Skin of body (tissue), 2 donors: ENCODE measurements around a stretch of chr1.

DNA sequence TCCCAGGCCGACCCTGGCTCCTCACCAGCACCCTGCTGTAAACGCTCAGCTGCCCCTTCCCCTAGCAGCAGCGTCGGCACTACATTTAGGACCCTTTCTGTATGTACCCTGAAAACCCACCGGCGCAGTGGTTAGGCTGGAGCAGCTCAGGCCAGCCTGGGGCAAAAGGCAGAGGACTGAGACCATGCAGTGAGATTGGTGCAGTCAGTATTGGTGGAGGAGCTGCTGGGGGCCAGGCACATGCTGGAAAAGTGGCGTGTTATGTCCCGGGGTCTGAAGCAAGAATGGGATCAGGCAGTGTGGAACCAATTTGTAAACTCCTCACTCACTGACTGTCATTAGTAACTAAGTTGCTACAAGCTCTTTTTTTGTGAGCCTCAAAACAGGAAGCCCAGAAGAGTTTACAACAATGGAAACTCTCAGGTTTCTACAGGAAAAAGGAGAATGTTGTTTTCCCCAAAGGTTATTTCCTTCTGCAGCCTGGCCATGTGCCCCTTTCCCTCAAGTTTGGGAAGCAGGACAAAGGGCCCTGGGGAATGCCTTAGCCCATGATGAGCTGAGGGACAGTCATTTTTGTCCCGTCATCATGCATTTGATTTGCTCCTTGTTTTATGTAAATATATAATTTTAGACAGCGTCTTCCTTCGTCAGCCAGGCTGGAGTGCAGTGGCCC lies 395.8 kb downstream of the KIF26B start:
- RAMPAGE, long total RNA: no peak

DNA sequence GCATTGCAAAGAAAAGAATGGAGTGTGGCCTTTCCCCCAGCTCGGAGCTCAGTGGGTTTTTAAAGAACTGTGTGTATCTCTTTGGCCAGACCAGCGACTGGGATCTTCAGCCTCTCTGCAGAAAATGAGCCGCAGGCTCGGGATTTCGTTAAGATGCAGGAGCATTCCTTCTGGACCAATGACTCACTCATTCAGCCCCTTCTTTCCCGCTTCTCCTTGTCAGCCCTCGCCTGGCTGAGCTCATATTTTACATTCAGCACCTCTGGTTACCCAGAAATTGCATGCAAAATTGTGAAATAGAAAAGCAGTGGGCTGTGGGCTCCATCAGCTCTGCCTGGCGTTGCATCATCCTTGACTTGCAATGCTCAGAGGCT lies 444.5 kb downstream of the KIF26B start:
- RAMPAGE, long total RNA: no peak

DNA sequence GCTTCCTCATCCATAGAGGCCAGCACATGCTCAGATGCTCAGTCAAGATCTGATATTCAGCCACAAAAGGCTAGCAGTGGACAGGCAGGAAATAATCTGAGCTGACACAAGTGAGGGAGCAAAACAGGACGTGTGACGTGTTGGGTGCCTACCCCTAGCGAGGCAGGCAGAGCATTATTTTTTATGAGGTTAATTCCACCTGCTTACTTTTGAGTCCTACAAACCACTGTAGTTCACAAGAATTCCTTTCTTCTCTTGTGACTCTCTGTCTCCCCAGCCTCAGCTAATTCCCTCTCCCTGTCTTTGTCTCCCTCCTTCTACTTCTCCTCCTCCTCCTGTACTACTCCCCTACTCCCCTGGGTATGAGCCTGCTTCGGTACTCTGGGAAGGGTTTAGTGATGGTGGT lies 550.7 kb downstream of the SMYD3 start:
- RAMPAGE, long total RNA: no peak

GRCh38 chr1:246064190-246065268 lies 442.6 kb downstream of the SMYD3 start:
- RAMPAGE, long total RNA: no peak

GRCh38 chr1:246102133-246102891 lies 404.8 kb downstream of the SMYD3 start:
- RAMPAGE, long total RNA: no peak

- RAMPAGE, long total RNA: no peak
Observed at GRCh38 chr1:246142054-246142937, 364.8 kb downstream of the SMYD3 start.

- RAMPAGE, long total RNA: no peak
Observed at GRCh38 chr1:246193438-246194028, 313.5 kb downstream of the SMYD3 start.

- RAMPAGE, long total RNA: no peak
Observed at GRCh38 chr1:246324632-246325307, 182.3 kb downstream of the SMYD3 start.

DNA sequence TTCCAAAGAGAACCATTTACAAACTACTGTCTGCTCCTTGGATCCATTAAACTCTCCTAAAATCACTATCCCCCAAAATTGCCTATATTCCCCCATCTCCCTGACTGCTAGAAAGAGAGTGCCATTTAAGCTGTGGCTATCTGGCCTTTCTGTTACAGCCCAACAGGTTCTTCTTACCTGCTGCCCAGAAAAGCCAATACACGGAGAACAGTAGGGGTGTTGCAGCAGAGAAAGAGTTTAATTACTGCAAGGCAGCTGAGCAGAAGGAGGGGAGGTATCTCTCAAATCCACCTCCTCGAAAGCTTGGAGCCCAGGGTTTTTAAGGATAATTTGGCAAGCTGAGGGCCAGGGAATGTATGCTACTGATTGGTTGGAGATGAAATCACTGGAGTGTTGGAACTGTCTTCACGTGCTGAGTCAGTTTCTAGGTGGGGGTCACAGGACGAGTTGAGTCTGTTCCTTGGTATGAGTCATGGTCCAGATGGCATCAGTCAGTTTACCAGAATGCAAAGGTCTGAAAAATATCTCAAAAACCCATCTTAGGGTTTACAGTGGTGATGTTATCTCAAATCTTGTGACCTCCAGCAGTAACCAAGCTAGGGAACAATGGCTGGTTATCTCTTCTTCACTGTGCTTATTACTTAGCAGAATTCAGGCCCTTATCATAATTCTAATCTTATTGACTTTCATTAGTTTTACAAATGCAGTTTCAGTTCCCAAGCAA lies 89.8 kb downstream of the SMYD3 start:
- RAMPAGE, long total RNA: no peak

GRCh38 chr1:246565757-246566091 lies 337 bp downstream of the TFB2M start:
- RAMPAGE, long total RNA: no peak

DNA sequence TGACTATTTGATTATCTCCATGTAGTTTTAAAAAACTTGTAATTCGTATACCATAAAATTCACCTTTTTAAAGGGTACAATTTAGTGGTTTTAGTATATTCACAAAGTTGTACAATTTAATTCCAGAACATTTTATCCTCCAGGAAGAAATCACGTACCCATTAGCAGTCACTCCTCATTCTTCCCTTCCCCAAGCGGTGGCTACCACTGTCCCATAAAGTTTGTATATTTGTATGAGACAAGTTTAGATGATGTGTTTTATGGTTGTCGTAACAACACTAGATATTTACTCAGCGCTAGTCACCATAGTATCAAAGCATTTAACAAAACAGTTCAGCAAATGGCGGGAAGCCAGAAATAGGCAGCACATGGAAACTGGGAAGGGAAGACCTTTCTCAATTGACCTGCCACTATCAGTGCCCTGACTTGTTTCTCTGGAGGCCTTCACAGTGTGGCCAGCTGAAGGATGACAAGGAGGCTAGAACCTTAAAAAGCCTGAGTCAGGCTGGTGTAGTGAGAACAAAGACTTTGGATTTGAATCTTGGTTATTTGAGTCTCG lies 31.0 kb downstream of the CNST start:
- RAMPAGE, long total RNA: no peak

DNA sequence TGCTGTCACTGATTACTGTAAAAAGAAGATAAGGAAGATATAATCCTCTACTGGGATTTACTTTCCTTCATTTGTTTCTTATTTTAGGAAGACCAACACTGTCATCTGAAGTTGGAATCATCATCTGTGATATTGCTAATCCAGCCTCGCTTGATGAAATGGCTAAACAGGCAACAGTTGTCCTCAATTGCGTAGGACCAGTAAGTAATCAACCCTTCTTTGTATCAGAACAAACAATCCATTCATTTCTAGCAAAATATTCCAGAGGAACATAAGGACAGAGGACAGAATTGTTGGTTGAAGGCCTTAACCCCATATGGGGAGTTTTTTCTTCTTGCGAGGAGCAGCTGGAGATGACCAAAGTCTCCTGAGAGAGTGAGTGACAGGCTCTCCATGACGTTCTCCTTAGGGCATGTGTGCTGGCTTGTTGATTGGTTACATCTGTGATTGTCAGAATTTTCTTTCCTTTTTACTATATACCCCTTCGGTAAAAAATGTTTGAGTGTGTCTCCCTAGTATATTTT lies 2.7 kb downstream of the SCCPDH start:
- RAMPAGE, long total RNA: no peak

DNA sequence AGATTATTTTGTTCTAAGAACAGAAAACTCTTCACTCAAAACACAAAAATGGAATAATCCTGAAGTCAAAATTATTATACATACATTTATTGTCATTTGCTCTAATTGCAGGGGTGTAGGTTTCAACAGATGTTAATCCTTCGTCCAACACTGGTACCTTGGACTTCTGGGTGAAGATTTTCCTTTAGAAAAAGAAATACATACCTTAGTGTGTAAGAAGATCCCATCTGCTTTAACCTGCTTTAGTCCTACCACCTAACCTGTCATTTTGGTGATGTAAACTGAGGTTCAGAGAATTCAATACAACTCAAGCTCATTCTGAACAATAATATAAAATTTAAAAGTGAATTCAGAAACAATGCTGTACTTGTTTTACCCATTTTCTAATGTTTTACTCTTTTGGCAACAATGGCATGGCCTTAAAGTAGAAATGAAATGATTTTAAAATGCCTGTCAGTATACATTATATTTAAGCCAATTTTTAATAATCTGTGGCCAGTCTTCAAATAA lies 76.0 kb downstream of the AHCTF1 start:
- RAMPAGE, long total RNA: no peak

DNA sequence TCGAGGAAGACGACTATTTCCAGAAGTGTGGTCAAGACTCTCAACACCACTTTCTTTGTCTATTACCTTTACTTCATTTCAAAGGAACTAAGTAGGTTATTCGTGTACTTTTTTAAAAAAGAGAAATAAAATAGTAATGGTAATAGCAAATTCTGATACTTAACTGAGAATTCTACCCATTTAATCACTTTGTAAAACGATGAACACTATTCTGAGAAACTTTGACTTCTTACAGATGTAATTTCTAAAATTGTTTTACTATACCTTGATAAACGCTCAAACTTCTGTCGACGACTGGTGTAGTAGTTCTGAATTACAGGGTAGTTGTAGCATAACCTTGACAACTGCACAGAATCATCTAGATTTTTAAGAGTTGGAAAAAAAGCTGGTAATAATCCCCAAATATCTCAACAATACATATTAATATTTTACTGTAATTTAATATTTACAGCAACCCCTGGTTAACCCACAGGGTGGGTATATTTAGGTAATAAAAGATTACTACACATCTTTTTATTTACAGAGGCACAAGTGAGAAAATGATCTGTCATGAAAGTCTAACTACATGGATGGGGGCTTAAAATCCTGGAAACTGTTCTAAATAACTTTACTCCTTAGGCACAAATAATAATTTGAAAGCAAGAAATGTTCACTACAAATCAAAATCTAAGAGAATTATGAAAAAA lies 41.9 kb downstream of the AHCTF1 start:
- RAMPAGE, long total RNA: no peak

- RAMPAGE, long total RNA: no peak
Observed at GRCh38 chr1:246996878-246997331, 11.0 kb downstream of the ZNF695 start.

DNA sequence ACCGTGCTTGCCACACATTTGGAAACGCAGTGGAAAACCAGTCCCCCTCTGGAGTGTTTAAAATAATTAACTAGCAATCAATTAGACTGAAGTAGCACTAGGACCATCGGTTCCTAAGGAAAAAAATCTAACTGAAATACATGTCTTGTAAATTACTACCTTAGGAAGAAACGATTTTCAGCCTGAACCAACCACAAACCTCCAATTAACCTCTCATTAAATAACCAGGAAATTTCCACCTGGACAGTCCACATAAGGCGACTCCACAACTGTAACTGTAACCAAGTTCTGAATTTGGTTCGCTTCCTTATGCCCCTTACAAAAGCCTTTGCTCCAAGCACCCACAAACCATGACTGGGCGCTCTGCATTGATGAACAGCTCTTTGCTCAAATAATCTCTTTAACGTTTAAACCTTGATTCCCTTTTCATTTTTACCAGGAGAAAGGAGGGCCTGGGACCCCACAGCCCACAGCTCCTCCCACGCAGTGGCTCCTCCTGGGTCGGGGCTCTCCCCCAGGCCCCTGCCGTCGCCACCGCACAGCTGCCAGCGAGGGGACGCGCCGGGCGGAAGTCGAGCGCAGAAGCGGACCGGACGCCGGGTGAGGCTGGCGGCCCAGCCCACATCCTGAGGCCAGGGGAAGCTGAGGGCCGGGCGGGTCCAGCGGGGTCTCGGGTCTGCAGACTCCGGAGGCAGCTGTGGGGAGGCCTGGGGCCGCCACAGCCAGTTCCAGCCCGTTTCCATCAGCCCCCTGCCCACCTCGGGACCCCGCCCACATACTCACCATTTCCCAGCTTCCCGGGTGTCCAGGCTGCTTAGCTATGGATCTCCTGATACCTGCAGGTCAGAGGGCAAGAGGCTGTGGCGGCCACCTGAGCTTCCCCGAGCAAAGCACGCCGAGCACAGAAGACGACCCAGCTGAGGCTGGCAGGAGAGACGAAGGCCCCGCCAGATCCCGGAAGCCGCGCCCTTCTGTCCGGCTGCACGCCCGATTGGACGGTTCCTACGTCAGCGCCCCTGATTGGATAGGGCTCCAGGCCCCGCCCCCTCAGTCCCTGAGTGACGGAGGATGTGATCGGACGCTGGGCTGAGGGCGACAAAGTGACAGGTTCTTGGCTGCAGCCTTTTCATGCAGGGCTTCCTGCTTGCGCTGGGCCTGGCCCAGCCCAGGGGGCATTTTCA lies 38.5 kb upstream of the ZNF124 start:
- RAMPAGE, long total RNA: no peak

DNA sequence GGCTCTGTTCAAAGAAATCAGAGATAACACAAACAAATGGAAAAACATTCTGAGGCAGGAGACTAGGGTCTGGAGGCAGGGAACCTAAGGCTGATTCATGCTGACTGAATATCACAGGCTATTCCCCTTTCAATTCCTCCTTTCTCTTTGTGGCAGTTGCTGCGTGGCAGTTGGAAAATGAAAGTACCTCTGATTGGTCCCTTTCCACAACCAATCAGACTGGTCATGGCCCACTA lies 56.2 kb upstream of the ZNF124 start:
- RAMPAGE, long total RNA: no peak

DNA sequence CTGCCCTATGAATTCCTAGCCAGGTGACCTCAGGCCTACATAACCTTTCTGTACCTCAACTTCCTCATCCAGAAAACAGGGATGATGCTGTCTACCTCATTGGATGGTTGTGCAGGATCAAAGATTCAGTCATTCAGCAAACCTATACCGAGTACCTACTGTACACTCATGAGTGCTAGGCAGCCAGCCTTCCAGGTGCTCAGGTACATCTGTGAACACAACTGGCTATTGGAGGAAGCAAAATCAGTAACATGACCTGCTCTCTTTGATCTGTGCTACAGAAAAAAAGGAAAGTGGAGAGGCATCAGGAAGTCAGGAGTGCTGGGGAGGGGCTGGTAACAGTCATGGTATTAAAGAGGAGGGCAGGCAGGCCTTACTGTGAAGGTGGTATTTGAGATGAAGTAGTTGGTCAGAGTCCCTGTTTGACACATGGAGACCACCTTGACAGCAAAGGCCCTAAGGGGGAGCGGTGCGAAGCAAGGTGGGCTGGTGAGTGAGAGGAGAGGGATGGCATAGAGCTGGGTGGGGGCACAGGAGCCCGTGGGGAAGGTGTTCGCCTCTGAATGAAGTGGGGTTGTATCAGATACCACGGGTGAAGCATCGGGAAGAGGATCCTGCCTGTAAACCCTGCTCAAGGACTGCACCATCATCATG lies 2.2 kb upstream of the ZNF496 start:
- RAMPAGE, long total RNA: no peak

GRCh38 chr1:247360063-247360692 lies 28.5 kb upstream of the ZNF496 start:
- RAMPAGE, long total RNA: no peak

GRCh38 chr1:247360693-247361353 lies 29.2 kb upstream of the ZNF496 start:
- RAMPAGE, long total RNA: no peak